ENCODE results near the genes MRPL55 and ACTA1.

GRCh38 chr1:228108974-228109367, at the start of gene MRPL55:
Gene MRPL55 (minus strand): TSS chr1:228109299.
- PRO-cap = bidirectional peak, plus-strand start at chr1:228109473, minus-strand start at chr1:228109299

GRCh38 chr1:228146400-228147059, 3.2 kb upstream of the GJC2 start:
- PRO-cap = no peak

GRCh38 chr1:228151587-228152121, 1.9 kb downstream of the GJC2 start:
- PRO-cap = no peak

DNA sequence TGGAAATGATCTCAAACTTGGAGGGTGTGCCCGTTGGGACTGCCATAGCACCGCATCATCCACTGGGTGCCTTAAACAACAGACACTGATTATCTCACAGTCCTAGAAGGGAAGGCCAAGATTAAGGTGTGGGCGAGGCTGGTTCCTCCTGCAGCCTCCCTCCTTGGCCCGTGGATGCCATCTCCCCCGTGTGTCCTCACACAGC, 4.3 kb upstream of the IBA57 start:
- PRO-cap = no peak

- PRO-cap = no peak
These were observed 84.0 kb downstream of the OBSCN start for GRCh38 chr1:228291823-228292302.

- PRO-cap = no peak
These were observed 31.8 kb downstream of the TRIM11 start for GRCh38 chr1:228374678-228375318.

DNA sequence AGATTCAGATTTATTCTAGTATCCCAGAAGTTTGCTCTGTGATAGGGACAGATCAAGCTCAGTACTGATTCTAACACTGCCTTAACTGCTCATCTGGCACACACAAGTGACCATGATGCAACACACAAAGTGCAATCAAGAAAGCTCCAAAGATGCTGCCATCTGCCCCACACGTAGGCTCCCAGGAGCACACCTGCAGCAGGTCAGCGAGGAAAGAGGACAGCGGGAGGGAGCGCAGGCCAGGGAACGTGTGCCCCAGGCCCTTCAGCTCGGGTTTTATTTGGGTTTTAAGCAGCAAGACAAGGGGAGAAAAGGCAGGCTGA, 1.4 kb downstream of the TRIM11 start:
- PRO-cap = no peak

DNA sequence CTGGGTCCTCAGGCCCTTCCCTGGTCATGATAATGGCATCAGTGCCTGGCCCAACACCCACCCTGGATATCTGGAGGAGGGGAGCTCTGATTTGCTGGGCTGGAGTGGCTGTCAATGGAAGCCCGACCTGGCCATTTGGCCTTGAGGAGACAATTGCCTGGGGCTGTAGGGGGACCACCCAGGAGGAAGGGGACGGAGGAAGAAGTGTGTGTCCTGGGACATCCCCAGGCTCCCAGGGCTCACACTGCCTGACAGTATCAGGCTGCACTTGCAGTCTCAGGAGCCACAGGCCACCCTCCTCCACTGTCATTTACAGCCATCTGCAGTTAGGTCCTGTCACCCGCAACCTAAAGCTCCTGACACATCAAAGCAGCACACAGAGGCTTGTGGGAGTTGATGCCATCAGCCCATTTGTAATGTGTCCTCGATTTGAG, 7.9 kb upstream of the RNF187 start:
- PRO-cap = no peak

DNA sequence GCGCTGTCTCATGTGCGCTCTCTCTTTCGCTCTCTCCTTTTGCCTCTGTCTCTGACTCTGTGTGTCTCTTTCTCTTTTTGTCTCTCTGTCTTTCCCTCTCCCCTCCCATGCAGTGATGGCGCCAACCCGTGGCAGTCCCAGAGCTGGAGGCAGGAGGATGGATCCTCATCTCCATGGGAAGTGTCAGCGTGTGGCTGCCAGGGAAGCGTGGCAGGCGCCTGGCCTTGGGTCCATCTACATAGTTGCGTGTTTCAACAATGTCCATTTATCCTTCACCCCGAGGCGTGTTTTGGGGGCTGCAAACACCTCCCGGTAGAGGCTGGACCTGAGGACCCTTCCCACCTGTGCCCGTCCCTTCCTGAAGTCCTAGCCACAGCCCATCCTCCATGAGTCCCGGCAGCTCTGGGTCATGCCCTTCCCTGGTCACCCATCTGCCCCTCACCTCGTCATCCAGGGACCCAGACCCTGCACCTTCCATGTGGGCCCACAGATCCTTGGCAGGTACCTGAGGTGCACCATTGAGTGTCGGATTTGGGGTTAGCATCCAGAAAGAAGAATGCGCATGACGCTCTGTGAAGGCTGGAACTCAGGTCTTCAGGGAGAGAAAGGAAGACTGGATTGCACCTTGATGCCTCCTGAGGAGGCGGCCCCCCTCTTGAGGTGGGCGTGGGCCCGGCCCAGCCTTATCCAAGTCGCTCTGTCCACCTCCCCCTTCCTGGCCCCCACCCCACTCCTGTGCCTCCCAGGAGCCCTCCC, 6.8 kb downstream of the RNF187 start:
- PRO-cap = no peak

DNA sequence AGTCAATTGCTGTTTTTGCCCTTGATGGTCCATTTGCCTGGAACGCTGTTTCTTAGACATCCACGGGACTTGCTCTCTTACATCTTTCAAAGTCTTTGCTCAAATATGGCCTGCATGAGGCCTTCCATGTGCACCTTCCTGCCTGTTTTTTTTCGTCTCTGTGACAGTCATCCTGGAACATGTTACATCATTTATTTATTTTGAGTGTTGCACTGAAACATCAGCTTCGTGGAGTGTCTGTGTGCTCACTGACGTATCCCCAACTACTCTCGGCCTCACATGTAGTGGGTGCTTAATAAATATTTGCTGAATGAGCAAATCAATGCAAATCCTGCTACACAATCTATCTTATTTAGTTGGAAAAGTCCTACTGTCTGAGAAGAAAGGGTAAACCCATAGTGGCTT, 11.4 kb upstream of the RHOU start:
- PRO-cap = no peak

GRCh38 chr1:228737390-228738602, 2.5 kb downstream of the RHOU start:
- PRO-cap = bidirectional peak, plus-strand start at chr1:228737977, minus-strand start at chr1:228737714

DNA sequence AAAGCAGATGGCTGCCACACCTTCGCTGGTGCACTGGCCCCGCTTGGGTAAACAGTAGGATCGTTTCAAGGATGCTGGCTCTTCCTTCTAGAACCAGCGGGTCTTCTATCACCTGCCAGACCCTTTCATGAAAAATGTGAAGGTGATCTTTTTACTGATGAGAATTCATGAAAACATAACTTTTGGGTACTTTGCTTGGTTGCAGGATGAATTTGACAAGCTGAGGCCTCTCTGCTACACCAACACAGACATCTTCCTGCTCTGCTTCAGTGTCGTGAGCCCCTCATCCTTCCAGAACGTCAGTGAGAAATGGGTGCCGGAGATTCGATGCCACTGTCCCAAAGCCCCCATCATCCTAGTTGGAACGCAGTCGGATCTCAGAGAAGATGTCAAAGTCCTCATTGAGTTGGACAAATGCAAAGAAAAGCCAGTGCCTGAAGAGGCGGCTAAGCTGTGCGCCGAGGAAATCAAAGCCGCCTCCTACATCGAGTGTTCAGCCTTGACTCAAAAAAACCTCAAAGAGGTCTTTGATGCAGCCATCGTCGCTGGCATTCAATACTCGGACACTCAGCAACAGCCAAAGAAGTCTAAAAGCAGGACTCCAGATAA, 7.9 kb downstream of the RHOU start:
- PRO-cap = no peak

GRCh38 chr1:228830922-228831512, 95.7 kb downstream of the RHOU start:
- PRO-cap = unidirectional peak, plus-strand start at chr1:228831343

DNA sequence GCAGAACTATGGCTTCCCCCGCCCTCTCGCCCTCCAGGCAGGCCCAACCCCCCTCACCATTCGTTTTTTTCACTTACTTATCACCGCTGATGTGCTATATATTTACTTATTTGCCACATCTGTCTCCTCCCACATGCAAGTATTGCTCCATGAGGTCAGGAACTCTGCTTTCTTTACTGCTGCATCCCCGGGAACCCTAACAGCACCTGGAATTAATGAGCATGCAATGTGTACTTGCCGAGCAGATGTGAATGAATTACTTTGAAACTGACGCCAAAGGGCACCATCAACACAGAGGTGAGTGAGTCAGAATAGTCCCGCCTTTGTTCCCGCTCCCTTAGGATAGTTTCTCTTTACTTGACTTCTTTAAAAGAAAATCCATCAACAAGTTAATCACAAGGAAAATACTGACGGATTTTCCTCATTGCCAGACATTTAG, 17.7 kb upstream of the RAB4A start:
- PRO-cap = no peak

GRCh38 chr1:229326551-229327192, 16.2 kb downstream of the CCSAP start:
- PRO-cap = no peak

- PRO-cap = no peak
These were observed 12.9 kb downstream of the CCSAP start for GRCh38 chr1:229329831-229330480.

- PRO-cap = no peak
These were observed at the start of gene ACTA1 for GRCh38 chr1:229433878-229435081. Gene ACTA1 (minus strand): TSS chr1:229434094.

GRCh38 chr1:229606462-229606975, 19.4 kb downstream of the TAF5L start:
- PRO-cap = no peak

DNA sequence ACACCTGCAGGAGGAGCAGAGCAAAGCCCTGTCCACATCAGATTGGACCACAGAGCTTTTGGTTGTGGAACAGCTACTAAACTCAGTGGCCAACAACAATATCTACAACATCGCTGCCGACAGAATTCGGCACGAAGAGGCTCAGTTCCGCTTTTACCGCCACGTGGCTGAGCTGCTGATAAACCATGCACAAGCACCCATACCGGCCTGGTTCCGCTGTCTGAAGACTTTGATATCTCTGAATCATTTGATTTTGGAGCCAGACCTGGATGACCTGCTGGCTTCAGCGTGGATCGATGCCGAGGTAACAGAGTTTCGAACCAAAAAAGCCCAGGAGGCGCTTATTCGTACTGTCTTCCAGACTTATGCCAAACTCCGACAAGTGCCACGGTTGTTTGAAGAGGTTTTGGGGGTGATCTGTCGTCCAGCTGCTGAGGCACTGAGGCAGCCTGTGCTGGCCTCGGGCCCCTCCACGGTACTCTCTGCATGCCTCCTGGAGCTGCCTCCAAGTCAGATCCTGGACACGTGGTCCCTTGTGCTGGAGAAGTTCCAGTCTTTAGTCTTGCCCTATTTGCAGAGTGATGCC, 9.7 kb downstream of the URB2 start:
- PRO-cap = no peak

GRCh38 chr1:229879779-229880264, 187.2 kb upstream of the GALNT2 start:
- PRO-cap = no peak